Fibroblast of villous mesenchyme (primary cell): ENCODE measurements around a stretch of chr14.

- CAGE, long polyA plus RNA: no peak
These were observed 2.4 kb downstream of the CIDEB start for GRCh38 chr14:24305026-24306212.

GRCh38 chr14:24375810-24376966 is 8.2 kb downstream of the NFATC4 start:
- CAGE, long polyA plus RNA: no peak

DNA sequence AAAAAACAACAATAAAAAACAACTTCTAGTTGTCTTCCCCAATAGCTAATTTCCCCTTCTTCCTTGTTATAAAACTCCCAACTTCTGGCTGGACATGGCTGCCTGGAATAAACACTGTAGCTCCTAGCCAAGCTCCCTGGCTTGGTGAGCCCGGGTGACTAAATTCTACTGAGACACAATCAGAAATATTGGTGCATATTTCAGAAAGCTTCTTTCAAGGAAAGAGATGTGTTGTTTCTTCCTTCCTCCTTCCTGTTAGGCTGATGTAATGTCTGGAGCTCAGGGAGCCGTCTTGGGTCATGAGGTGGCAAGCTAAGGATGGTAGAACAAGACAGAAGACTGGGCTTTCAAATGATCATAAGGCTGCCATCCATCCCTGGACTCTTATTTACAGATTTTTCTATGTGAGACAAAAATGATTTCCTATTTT is 4.3 kb downstream of the CBLN3 start:
- CAGE, long polyA plus RNA: no peak

- CAGE, long polyA plus RNA: no peak
These were observed 17.8 kb upstream of the CMA1 start for GRCh38 chr14:24525861-24526205.

DNA sequence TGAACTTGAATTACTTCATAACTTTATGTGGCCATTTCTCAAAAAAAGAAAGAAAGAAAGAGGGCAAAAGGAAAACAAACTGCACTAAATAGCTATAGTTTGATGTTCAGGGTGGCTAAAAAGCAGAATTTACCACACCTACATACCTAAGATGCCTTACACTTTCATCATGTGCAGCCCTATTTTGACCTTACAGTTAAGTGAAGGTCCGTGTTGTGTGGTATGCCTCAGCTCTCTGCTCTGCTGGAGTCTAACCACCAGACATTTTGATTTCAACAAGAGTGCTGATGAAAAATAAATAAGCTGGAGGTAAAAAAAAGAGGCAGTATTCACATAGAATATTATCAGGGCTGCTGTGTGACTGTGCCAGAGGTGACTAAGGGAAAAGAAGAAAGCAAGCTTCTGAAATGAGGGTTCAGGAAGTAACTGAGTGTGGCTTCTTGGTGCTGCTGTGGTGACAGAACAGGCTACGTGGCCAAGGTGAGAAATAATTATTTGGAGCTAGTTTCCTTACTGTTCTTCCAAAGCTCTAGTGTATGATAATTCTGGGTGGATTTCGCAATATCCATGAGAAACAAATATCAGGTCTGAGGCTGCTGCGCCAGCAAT is 188.8 kb downstream of the STXBP6 start:
- CAGE, long polyA plus RNA: no peak

DNA sequence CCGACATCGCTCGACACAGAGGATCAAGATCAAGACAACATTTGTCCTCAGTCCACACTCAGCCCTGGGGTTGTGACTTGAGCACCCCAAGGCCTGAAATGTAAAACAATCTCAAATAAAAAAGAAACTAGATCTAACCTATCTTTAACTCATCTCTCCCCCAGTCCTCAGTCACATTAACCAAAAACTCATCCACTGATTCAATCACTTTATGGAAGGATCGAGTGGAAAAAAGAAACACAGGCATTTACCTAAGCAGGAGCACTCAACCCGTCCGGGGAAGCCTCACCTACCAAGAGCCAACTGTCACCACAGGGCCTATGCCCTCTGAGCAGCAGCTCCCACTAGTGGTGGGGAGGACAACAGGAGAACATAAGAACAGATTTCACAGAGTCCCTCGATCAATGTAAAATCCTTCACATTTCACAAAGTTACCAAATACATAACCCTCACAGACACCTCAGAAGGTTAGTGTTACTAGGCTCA is 17.6 kb downstream of the STXBP6 start:
- CAGE, long polyA plus RNA: no peak

- CAGE, long polyA plus RNA: no peak
These were observed 2.5 kb downstream of the NOVA1 start for GRCh38 chr14:26595234-26595820.

DNA sequence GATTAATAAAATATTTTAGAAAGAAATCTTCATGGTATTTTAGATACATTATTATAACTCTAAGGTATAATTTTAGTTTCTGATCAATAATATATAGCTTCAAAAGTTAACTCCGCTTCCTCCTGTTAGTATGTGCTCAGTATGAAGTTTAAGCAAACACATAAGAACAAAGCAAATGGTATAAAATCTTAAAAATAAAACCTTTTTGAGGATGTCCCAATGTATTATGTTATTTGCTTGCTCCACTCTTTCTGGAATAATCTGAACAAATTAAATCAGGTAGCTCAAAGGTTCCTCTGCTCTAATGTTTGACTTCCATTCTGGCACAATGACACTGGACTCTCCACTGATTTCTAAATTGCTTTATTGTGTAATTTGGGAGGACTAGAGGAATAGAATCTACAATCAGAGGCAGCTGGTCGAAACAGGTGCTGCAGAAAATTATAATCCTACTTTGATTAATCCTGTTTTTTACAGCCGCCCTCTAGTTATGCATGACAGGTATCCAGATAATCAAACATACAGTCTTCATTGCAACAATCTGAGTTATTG is 523.7 kb upstream of the FOXG1 start:
- CAGE, long polyA plus RNA: no peak

DNA sequence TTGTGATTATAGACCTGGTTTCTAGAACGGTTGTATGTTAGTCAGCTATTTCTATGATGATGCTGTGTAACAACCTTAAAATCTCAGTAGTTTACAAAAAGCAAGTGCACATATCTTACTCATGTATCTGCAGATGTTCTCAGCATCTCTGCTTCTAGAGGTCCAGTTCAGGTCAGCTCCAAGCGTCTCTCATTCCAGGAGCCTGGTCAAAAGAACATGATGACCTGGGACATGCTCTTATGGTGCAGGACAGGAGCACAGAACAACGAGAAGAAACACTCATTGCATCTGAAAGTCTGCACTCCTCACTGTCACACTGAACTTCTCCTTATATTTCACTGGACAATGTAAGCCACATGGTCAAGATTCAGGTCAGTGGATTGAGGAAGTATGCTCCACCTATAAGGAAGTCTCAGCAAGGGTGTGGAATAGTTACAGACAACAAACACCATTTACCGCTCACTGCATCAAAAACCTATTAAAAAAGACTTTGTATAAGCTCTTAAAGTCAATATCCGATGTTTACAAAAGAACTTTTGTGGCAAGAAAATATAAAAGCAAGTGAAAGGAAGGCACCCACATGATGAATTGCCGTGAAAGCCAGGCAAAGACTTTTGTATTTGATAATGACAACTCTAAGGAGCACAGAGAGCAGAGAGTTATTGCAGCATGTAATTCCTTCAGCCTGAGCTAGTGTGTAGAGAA is 153.1 kb upstream of the FOXG1 start:
- CAGE, long polyA plus RNA: no peak

GRCh38 chr14:29345788-29346194 is 579.2 kb downstream of the FOXG1 start:
- CAGE, long polyA plus RNA: no peak

- CAGE, long polyA plus RNA: no peak
These were observed 300.2 kb upstream of the PRKD1 start for GRCh38 chr14:30227859-30228160.

DNA sequence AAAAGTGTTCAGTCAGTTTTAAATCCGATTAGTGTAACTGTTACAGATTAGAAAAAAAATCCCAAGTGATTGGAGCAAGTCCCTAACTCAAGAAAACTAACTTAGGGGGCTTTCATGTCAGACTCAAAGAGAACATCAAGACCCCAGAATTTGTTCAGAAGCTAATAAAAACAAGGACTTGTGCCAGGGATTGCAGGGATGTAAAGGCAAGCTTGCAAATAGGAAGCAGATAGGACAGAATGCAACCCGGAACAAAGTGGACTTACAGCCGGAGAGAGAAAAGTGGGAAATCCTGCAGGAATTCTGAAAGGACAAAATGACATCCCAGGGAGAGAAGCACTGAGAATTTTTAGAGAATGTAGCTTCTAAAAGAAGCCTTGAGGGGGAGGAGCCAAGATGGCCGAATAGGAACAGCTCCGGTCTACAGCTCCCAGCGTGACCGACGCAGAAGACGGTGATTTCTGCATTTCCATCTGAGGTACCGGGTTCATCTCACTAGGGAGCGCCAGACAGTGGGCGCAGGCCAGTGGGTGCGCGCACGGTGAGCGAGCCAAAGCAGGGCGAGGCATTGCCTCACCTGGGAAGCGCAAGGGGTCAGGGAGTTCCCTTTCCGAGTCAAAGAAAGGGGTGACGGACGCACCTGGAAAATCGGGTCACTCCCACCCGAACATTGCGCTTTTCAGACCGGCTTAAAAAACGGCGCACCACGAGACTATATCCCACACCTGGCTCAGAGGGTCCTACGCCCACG is 195.6 kb upstream of the G2E3 start:
- CAGE, long polyA plus RNA: no peak

DNA sequence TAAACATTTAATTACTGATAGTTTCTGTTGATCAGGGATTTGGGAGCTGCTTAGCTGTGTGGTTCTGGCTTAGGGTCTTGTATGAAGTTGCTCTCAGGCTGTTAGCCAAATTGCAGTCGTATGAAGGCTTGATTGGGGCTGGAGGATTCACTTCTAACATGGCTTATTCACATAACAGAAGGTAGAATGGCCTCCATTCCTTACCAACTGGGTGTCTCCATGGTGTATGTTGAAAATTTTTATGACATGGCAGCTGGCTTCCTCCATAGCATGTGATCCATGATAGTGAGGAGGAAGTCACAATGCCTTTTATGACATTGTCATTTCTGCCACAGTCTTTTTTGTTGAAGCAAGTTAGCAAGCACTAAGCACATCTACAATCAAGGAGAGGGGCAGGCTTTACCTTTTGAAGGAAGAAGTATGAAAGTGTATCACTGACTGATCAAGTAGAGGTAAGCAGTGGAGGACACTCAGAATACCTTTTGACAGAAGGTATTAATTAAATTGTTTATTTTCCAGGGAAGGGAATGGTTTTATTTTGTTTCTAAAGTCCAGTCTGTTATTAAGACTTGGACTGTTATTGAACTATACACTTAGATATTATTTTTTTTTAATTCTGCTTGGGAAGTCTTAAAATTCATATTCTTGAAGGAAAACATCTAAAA is 18.6 kb downstream of the G2E3 start:
- CAGE, long polyA plus RNA: no peak

GRCh38 chr14:30664050-30665200 is 42.3 kb downstream of the SCFD1 start:
- CAGE, long polyA plus RNA: no peak

DNA sequence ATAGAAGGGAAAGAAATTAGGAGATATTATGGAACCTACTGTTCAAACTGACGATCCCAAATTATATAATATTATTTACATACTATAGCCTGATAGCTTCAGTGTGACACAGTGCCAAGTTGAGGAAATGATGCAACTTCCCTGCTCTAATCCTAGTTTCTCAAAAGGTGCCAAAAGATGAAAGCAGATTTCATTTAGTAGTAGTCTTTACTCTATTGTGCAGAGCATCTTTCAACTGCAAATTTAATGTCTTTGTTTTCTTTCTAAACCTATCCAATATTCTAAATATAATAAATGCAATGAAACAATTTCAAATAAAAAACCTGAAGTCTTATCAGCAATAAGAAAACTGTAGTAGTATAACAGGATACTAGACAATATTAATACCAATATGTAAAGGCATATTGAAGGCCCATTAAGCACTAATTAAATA is 47.0 kb downstream of the COCH start:
- CAGE, long polyA plus RNA: no peak

GRCh38 chr14:31027303-31027535 is 1.0 kb upstream of the STRN3 start:
- CAGE, long polyA plus RNA: no peak

GRCh38 chr14:31090610-31091332 is 64.6 kb upstream of the STRN3 start:
- CAGE, long polyA plus RNA: no peak

GRCh38 chr14:31121122-31121785 is 86.3 kb downstream of the HECTD1 start:
- CAGE, long polyA plus RNA: no peak

- CAGE, long polyA plus RNA: no peak
These were observed 34.3 kb downstream of the HECTD1 start for GRCh38 chr14:31173013-31173949.

DNA sequence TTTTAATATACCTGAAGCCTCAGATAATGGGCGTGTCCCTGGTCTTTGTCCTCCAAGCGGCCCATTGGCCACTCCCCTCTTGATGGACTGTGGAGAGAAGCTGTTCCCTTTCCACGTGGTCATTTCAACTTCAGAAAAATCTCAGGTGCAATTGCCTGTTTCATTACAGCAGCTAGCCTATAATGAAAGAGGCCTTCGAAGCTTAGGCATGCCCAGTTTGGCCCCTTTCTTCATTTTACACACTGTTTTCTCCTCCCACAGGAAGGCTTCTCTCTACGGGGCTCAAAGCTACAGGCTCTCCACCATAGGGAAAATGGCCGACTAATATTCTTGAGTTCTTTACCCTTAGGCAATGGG is 131.3 kb upstream of the ARHGAP5 start:
- CAGE, long polyA plus RNA: no peak